Mucosa of descending colon (tissue), 1 donor: Measurements from ENCODE around the gene RPS14.

- PRO-cap: no peak
Measured at GRCh38 chr5:149839287-149839527, 105.4 kb downstream of the PDE6A start.

DNA sequence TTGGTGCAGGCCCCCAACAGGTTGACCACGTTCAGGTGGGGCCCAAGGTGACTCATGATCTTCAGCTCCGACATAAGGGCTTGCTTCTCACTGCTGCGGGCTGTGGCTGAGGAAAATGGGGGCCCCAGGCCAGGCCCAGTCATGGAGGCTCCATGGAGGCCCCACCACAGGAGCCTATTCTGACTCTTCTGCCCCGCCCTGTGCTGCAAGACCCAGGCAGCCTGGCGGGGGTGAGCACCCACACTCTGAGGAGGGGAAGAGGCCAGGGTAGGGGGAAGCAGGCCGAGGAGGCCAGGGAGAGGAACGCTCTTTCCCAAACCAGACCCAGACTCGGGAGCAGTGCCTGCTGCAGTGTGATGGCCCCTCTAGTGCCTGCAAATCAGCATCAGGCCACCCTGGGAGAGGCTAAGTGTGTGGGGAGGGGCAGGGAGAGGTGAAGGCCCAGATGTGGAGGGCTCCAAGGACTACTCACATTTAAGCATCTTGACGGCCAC is 31.3 kb downstream of the PDGFRB start:
- PRO-cap: no peak

GRCh38 chr5:150153040-150153488 is 2.6 kb downstream of the PDGFRB start:
- PRO-cap: no peak

DNA sequence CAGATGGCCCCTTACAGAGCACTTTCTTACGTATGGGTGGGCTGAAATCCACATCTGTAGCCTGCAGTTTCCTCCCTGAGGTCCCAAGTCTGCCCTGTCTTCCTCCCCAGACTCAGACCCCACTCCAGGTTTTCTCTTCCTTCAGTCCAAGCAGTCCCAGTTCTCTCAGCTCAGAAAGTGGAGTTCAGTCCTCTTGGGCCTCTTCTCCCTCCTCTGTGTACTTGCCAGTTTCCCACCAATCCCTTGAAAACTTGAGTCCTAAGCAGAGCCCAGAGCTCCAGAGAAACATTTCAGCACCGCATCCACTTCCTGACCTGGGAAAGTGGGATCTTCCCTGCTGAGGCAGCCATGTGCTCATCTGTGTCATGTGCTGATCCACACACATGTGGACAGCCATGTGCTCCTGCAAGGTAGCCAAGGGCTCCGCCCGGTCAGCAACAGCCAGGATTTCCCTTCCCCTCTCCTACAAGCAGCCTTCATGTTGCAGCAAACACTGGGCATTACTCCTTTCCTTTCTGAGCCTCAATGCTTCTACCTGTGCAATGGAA is 2.1 kb upstream of the CDX1 start:
- PRO-cap: bidirectional peak, plus-strand start at position 440 of the sequence, minus-strand start at position 324 of the sequence

GRCh38 chr5:150178054-150178777 is 11.6 kb downstream of the CDX1 start:
- PRO-cap: unidirectional peak, plus-strand start at chr5:150178576

DNA sequence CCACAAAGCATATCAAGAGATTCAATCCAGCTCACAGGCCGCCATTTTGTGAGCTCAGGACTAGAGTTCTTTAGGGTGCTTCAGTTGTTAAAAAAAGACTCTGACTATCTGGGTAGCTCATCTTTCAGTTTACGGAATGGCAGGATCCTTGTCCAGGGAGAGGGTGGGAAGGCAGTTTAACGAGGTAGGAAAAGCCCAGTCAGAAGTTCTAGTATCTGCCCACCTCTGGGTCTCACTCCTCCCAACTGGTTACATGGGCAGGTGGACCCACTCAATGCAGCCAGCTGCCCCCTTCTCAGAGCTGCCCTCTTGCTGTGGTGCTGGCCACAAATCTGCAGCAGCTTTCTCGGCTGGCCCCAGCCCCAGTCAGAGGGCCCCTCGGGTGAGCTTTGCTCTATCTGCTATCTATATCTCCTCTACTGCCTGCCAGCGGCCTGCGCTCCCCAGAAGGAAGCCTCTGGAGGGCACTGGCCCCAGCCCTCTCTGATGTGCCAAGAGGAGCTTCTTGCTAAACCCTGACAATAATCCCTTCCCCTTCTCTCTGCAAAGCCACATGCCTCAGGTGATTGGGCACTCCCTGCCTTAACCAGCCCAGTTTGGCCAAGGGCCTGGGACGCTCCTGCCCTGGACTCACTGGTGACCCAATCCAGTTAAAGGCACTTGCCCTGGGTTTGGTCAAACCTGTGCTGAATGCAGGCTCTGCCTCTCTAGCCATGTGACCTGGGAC is 42.9 kb downstream of the CAMK2A start:
- PRO-cap: no peak

- PRO-cap: no peak
Measured at GRCh38 chr5:150263674-150264347, 25.8 kb downstream of the CAMK2A start.

GRCh38 chr5:150349628-150350391 is 7.7 kb upstream of the TCOF1 start:
- PRO-cap: no peak

GRCh38 chr5:150385363-150385792 is 27.3 kb downstream of the CD74 start:
- PRO-cap: no peak

GRCh38 chr5:150385973-150386461 is 26.7 kb downstream of the CD74 start:
- PRO-cap: no peak

- PRO-cap: no peak
Measured at GRCh38 chr5:150395576-150396265, 17.0 kb downstream of the CD74 start.

DNA sequence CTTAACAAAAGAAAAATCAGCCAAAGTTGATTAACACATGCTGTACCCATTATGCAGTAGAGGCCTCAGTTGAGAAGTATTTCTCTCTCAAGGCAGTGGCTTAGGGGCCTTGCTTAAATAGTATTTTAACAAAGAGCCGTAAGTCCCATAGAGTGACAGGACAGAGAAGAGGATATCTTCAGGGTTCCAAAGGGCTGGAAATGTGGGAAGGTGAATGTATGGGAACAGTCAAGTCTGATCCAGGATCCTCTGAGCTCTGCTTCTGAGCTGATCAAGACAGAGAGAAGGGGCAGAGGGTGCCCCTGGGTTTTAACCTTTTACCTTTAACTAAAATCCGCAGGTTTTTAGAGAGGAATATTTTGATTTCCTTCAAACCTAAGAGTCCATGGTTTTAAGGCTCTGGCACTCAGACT is 597 bp upstream of the CD74 start:
- PRO-cap: no peak

DNA sequence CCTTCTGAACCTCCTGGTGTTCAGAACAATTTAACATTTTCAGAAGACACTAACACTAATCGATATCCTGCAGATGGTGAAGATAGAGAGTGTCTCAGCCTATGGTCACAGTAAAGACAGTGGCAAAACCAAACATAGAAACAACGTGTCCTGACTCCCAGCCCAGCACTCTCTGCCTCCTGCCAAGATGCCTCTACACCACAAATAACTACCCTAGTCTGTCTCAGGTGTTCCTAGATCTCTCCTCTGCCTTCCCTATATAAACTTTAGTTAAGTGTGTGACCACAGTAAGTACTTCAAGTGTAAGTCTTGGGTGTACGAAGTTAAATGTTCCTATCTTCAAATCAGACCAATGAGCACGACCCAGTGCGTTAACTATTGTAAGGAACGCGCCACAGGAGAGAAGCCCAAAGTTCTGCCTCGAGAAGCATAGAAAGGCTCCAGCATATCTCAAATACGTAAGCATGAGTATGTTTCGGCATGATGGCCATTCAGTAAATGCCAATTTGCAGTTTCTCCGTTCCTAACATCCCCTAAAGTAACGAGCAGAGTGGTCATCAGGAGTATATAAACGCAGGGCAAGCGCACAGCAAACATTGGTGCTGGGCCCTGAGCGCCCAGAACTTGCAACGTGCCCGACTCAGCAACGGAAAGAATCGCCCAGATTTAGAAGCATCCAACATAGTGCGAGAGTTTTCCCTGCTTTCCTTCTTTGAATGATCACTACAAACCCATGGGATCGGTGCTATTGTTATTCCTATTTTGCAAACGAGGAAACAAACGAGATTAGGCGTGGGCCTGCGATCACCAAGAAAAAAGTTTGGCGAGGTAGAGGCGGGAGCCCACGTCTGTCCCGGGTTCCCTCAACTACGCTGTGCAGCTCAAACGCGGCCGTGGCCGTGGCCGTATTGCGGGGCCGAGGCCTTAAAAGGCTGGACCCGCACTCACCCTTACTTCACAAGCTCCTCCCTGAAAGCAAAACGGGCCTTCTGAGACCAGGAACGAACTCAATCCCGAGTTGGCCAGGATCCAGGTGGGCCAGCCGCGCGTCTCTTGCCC is 672 bp downstream of the RPS14 start:
- PRO-cap: unidirectional peak, plus-strand start at position 596 of the sequence

DNA sequence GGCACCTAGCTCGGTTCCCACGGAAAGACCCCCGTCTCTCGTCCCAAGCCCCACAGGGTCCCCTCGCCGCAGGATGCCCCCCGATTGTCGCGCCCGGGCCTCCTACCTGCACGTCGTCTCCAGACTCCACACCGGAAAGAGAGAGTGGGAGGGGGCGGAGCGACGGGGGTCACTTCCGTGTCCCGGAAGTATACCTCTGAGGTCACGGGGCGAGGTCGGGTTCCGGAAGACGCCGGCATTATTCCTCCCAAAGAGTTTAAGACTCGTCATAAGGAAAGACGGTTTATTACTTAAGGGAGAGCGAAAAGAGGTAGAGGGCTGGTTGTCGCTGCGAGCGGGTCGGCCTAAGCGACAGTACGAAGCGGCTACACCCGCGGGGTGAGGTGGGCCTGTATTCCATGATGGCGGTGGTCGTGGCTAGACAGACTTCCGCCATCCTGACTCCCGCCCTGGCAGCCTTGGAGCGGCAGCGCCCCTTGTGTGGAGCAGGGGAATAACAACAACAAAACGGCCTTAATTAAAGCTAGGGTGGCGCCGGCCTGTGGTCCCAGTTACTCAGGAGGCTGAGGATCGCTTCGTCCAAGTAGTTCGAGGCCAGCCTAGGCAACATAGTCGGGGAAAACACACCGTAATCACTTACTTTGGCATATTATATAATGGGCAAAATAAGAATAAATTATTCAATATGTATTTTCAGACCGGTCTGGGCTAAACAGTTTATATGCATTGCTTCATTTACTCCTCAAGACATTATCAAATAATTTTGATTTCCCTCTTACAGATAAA is at the start of gene RPS14:
Gene RPS14, minus strand, starts transcription at position 143 of the 786 bp plus-strand sequence.
- PRO-cap: bidirectional peak, plus-strand start at position 199 of the sequence, minus-strand start at position 141 of the sequence

DNA sequence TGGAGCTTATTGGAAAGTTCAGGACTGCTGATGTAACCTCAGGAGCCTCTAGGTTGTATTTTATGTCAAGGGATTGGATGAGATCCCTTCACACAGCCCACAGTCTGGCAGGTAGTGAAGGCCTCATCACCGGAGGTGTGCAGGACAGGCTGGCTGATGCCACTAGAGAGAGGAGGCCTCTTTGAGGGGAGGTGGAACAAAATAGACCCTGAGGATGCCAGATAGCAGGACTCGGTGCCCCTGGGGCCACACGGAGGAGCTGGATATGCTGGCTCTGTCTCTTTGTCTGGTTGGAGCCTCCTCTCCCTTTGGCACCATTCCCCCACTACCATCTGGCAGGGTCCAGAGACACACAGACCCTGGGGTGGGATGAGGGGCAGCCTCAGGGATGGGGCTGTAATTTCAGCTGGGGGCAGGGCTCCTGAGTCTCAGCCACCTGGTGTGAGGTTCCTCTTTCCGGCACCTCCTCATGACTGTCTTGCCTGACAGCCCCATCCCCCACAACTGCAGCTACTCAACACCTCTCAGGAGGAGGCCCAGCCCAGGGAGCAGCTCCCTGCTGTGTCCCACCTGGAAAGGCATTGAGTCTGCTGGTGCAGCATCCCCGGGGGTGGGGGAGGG is 11.5 kb upstream of the RPS14 start:
- PRO-cap: no peak

GRCh38 chr5:150473051-150473307 is 23.4 kb upstream of the RPS14 start:
- PRO-cap: no peak

- PRO-cap: no peak
Measured at GRCh38 chr5:150526414-150526987, 18.6 kb downstream of the NDST1 start.

GRCh38 chr5:150591021-150591413 is 49.4 kb upstream of the SYNPO start:
- PRO-cap: no peak

DNA sequence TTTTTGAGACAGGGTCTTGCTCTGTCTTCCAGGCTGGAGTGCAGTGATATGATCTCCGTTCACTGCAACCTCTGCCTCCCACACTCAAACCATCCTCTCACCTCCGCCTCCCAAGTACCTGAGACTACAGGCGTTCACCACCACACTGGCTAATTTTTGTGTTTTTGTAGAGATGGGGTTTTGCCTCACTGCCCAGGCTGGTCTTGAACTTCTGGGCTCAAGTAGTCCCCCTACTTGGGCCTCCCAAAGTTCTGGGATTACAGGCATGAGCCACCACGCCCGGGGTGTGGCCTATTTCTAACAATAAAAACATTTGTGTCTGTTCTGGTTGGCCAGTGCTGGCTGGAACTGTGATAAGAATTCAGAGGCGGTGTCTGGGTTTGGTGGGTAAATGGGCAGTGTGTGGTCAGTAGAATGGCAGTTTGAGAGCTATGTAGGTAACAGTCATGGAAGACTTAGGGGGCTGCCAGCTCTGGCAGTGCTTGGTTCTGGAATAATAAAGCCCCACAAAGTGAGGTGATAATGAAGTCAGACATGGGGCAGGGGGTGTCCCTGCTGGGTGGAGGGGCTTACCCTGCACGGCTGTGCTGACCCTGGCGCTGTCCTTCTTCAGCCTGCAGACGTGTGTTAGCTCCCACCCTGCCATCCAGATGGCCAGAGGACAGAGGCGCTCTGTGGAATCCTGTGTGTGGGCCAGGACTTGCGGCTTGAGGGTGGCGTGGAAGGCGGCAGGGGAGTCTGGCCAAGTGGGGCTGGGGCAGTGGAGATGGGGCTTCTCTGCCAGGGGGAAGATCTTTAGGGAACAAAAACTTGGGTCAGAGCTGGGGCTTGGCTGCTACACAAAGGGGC is 46.8 kb upstream of the SYNPO start:
- PRO-cap: no peak

- PRO-cap: no peak
Measured at GRCh38 chr5:150630189-150630807, 10.2 kb upstream of the SYNPO start.